Measurements from ENCODE around the genes SPDYE5, POR, TMEM120A and SSC4D.

GRCh38 chr7:75492013-75492503 is at the start of gene SPDYE5:
TSS of gene SPDYE5 (plus strand) at chr7:75492320.
- PRO-cap: no peak
- RAMPAGE, long total RNA, 2 experiments: no peak in any of the 2 experiments

DNA sequence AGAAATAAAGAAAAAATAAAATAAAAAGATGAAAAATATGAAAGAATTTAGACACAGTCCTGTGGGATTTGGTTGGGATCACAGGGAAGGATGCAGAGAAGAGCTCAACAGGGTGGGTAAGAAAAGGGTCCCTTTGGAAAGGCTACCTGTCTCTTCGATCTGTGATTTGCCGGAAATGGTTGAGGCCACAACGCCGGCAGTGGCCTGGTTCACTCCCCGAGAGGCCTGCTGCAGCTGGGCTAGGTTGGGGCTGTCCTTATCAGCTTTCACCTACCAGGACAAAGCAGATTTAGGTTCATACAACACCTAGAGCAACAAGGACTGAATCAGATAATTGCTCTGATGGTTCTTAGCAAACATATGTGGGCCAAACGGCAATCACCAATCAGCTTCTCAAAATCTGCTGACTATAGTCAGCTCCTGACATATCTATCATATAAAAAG is 50.6 kb downstream of the SPDYE5 start:
- PRO-cap: no peak
- RAMPAGE, long total RNA, 2 experiments: no peak in any of the 2 experiments

- PRO-cap: no peak
- RAMPAGE, long total RNA, 2 experiments: no peak in any of the 2 experiments
Observed at GRCh38 chr7:75565162-75565502, 73.0 kb downstream of the SPDYE5 start.

DNA sequence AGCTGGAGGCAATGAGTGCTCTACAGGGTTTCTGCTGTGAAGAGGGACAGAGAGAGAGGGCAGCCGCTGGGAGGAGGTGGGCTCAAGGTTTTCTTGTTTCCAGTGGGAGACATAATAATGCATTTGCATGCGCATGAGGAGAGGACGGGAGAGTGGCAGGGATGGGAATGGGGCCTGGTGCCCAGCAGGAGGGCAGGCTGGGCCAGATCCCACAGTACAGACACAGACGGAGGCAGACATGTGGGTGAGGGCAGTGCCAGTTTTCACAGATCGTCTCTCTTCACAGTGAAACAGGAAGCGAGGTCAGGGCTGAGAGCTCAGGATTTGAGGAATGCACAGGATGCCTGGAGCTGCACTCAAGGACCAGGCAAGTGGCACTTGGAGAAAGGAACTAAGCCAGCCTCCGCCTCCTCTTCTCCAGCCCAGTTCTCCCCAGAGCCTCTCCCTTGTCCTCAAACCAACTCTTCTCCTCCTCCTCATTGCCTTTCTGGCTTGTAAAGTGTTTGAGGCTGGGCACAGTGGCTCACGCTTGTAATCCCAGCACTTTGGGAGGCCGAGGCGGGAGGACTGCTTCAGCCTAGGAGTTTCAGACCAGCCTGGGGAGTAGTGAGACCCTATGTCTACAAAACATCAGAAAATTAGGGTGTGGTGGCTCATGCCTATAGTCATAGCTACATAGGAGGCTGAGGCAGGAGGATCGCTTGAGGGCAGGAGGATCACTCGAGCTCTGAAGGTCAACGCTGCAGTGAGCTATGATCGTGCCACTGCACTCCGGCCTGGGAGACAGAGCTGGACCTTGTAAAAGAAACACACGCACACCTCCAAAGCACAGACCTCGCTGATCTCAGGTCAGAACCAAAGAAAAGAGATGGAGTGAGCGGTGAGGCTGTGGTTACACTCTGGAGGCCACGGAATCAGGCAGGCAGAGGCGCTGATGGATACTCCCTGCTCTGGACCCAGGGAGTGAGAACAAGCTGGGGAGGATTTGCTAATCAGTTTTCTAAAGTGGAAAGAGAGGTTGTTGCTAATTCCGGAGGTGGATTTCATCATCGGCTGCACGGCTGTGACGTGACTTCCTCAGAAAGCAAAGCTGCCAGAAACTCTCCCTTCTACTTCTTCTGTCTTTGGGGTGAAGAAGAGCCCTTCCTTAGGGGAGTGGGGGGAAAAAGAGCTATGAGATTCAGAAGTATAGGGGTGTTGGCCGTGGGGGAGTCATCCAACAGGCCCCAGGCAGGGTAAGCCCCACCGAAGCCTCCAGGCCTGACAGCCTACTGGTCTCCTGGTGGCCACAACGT is 115.0 kb downstream of the HIP1 start:
- PRO-cap: bidirectional peak, plus-strand start at position 1,121 of the sequence, minus-strand start at position 976 of the sequence
- RAMPAGE, long total RNA, 2 experiments: no peak in any of the 2 experiments

GRCh38 chr7:75638327-75639003 is 100.3 kb downstream of the HIP1 start:
- PRO-cap: no peak
- RAMPAGE, long total RNA, 2 experiments: no peak in any of the 2 experiments

DNA sequence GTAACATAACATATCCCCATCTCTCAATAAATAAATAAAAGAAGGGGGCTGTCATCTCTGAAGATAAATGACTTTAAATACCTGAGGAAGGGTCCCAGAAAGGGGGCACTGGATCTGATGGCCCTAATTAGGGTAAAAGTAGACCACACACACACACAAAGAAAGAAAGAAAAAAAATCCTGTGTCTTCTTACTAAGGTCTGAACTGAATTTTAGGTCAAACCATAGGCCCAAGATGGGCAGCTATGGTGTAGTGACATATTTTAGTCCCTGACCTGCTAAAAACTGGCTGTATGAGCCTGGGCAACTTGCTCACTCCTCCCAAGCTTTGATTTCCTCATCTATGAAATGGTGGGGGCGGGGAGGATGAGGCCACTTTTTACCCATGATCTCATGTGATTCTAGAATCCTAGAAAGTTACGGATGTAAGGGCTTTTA is 6.0 kb upstream of the CCL24 start:
- PRO-cap: no peak
- RAMPAGE, long total RNA, 2 experiments: no peak in any of the 2 experiments

DNA sequence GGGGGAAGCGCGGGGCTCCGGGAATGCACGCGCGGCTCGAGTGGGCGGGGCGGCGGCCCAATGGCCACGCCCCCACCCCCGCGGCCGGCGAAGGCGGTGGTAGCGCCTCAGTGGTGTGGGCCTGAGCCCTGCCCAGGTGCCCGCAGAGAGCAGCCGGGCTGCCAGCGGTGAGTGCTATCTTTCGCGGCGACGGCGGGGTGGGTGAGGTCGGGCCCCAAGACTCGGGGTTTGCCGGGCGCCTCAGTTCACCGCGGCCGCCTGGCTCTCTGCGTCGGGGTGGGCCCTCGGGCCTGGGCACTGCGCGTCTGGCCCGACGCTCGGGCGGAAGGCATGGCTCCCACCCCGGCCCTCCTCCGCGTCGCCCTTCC is at the start of gene POR:
Gene POR (plus strand): TSS at position 143 of the 368 bp plus-strand sequence.
- PRO-cap: bidirectional peak, plus-strand start at position 145 of the sequence, minus-strand start outside the sequence
- RAMPAGE, long total RNA, 2 experiments: start-site peak on the plus strand in 1 of 2 experiments, centred at position 144 of the sequence, 348 reads per replicate

- PRO-cap: no peak
- RAMPAGE, long total RNA, 2 experiments: no peak in any of the 2 experiments
Observed at GRCh38 chr7:75934305-75934897, 19.4 kb downstream of the POR start.

DNA sequence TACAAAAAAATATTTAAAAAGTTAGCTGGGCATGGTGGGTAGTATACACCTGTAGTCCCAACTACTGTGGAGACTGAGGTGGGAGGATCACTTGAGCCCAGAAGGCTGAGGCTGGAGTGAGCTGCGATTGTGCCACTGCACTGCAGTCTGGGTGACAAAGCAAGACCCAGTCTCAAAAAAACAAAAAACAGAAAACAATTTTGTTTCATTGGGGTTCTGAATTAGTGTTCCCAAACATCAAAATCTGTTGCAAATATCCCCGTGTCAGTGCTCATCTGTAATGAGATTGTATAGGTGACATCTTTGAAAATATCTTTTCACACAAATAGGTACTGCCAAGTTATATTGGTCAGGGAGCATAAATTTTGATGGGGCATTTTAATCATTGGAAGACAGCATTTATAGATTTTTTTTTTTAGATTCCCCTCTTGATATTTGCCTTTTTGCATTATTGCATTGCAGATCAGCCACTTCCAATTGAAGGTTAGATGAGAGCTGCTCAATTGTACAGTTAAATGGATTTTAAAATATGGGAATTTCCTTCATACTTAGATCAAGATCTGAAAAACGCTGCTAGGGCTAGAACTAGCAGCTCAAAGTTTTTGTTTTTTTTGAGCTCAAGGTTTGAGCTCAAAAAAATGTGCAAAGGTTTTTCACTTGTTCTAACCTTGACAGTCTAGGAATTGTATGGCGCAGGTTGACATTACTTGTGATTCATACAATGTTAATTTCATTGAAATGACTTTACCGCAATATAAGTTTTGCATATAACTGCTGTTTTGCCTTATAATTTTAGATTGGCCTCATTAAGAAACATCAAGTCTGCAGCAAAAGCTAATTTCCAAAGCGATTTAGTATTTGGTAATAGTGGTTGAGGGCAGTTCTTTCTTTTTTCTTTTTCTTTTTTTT is 27.4 kb downstream of the POR start:
- PRO-cap: no peak
- RAMPAGE, long total RNA, 2 experiments: no peak in any of the 2 experiments

DNA sequence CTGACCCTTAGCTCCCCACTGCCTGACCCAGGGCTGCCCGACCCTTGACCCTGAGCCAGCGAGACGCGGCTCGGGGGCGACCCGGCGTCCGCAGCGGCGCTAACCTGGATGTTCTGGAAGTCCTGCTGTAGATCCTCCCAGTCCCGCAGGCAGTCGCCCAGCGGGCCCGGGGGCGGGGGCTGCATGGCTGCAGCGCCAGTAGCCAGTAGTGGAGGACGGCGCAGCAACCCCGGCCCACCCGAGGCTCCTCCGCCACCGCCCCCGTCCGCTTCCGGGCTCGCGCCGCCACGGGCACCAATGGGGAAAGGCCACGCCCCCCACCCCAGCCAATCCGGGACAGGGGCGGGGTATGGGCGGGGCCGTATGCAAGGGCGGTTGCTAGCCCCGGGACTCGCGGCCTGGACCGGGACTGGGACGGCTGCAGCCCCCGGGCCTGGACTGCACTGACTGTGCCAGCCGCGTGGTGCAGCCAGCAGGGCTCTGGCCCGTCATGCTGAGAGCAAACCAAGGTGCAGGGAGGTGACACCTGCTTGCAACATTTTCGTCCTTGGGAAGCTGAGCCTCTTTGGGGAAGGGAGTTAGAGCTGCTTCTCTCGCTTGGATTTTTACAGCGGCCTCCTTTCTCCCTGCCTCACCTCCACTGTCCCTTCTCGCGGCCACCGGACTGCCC is at the start of gene TMEM120A:
Gene TMEM120A (minus strand): TSS at position 210 of the 670 bp plus-strand sequence.
- PRO-cap: bidirectional peak, plus-strand start at position 389 of the sequence, minus-strand start at position 273 of the sequence
- RAMPAGE, long total RNA, 2 experiments: start-site peak on the minus strand in 2 of 2 experiments, centred at positions 149 to 256 of the sequence, 28 to 114 reads per replicate

- PRO-cap: no peak
- RAMPAGE, long total RNA, 2 experiments: no peak in any of the 2 experiments
Observed at GRCh38 chr7:76073241-76073859, 25.4 kb downstream of the MDH2 start.

DNA sequence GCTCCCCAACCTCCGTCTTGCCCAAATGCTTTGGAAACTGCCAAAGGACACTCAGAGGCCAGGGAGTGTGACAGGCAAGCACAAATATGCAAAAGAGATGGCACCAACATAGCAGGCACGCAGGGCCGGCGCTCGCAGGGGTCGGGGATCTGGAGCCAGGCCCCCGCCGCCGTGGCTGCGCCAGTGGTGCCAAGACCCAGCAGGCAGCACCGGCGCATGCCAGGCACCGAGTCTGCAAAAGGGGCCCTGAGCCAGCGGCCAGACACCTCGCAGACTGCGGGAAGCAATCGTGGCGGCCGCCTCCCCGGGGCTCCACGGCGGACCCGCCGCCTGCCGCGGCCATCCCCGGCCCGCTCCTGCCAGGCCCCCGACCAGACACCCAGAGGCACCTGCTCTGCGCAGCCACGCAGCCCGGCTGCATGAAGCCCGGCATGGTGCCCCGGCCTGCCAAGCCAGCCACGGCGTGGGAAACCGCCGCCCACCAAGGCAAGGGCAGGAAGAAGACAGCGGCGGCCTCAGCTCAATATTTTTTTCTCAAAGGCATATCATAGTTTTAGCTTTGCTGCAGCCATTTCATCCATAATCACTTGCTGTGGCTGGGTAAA is 51.4 kb upstream of the SRRM3 start:
- PRO-cap: no peak
- RAMPAGE, long total RNA, 2 experiments: no peak in any of the 2 experiments

- PRO-cap: no peak
- RAMPAGE, long total RNA, 2 experiments: no peak in any of the 2 experiments
Observed at GRCh38 chr7:76177932-76178722, 23.6 kb upstream of the SRRM3 start.

DNA sequence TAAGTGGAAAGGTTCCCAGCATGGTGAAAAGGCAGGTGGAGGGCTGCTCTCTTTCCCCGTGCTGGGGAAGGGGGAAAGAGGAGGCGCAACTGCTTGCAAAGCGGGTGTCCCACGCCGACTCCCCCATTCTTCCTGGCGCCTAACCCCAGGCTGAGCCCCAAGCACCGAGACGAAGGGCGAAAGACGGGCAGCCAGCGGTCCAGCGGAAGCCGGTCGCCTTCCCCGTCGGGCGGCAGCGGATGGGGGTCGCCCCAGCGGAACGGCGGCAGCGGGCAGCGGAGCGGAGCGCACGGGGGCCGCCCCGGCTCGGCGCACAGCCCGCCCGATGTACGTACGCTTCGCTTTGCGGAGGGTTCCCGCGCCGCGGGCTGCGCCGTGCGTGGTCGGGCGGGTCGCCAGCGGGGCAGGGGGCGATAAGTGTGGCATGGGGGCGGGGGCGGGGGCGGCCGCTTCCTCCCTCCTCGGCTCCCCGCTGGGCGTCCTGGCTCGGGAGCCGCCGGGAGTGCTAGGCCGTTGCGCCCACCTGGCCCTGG is 35.3 kb upstream of the HSPB1 start:
- PRO-cap: no peak
- RAMPAGE, long total RNA, 2 experiments: no peak in any of the 2 experiments

DNA sequence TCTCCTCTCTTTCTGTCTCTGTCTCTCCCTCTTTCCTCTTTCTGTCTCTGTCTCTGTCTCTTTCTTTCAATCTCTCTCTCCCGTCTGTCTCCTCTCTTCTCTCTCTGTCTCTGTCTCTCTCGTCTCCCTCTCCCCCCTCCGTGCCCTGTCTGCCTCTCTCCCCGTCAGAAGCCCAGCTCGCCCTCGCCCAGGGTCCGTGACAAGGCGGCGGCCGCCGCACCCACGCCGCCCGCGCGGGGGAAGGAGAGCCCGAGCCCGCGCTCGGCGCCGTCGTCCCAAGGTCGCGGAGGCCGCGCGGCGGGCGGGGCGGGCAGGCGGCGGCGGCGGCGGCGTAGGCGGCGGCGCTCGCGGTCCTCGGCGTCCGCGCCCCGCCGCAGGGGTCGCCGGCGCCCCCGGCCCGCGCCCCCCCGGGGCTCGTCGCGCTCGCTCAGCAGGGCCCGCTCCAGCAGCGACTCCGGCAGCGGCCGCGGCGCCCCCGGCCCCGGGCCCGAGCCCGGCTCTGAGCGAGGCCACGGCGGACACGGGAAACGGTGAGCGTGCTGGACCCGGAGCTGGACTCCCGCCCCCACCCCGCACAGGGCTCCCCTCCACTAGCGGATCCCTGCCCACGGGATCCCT is 21.1 kb upstream of the HSPB1 start:
- PRO-cap: bidirectional peak, plus-strand start at position 313 of the sequence, minus-strand start at position 277 of the sequence
- RAMPAGE, long total RNA, 2 experiments: no peak in any of the 2 experiments

GRCh38 chr7:76291385-76292457 is 10.8 kb upstream of the HSPB1 start:
- PRO-cap: bidirectional peak, plus-strand start at chr7:76292025, minus-strand start at chr7:76291684
- RAMPAGE, long total RNA, 2 experiments: no peak in any of the 2 experiments

- PRO-cap: no peak
- RAMPAGE, long total RNA, 2 experiments: no peak in any of the 2 experiments
Observed at GRCh38 chr7:76308918-76309274, 6.4 kb downstream of the HSPB1 start.

DNA sequence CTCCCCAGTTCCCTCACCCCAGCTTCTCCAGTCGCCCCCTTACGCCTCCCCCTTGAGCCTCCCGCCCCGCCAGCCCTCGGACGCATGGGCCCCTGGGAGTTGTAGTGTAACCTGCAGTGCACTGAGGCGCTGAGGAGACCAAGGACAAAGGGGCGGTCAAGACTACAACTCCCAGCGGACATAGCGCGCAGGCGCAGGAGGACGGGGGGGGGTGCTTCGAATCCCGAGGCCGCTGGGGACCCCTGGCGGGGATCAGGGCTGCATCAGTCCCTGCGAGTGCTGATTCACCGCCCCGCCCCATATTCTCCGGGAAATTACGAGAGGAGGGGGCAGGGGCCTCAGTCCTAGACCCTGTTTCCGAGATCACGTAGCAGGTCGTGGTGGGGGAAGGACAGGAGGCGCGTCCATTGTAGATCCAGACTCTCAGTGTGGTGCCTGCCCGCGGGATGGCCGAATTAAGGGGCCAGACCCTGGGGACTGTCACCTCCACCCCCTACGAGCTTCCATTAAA is 472 bp upstream of the YWHAG start:
- PRO-cap: bidirectional peak, plus-strand start at position 204 of the sequence, minus-strand start at position 140 of the sequence
- RAMPAGE, long total RNA, 2 experiments: no peak in any of the 2 experiments

DNA sequence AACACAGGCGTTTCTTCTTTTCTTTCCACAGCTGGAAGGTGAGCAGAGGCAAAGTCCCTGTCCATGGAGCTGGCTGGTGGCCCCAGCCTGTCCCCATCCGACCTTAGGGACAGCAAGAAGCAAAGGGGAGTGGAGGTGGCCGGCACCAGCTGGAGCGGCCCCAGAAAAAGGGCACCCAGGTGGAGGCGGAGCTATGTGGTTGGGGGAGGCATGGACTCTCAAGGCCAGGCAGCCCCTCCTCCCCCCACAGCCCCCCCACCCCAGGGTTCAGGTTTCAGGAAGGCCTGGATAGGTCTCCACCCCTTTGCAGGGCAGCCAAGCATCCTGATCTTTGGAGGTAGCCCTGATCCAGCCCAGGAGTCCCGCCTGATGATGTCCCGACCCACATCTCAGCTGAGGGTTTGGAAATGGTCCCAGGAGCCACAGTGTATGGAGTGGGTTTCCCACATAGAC is at the start of gene SSC4D:
Gene SSC4D (minus strand): TSS at position 170 of the 453 bp plus-strand sequence.
- PRO-cap: no peak
- RAMPAGE, long total RNA, 2 experiments: no peak in any of the 2 experiments

- PRO-cap: no peak
- RAMPAGE, long total RNA, 2 experiments: no peak in any of the 2 experiments
Observed at GRCh38 chr7:76445640-76446056, 15.9 kb upstream of the DTX2 start.